Ileum (tissue), 1 donor: ENCODE results near the gene MCM5.

DNA sequence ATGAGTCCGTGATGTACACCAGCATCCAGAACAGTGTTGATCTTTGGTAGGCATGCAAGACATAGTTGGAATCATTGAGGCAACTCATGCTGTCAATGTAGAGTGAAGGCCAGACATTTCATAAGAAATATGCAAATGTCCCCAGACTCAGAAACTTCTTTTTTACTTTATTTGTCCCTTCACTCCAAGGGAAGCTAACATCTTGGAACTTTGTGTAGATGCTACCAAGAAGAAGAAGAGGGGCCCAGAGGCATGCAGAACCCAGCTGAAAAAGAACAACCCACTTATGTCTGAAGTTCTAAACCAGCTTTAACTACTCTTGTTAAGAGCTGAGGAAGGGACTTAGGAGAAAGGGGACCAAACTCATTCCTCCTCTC, 51.8 kb downstream of the TIMP3 start:
- PRO-cap: no peak

GRCh38 chr22:32854096-32855047, 52.9 kb downstream of the TIMP3 start:
- PRO-cap: no peak

DNA sequence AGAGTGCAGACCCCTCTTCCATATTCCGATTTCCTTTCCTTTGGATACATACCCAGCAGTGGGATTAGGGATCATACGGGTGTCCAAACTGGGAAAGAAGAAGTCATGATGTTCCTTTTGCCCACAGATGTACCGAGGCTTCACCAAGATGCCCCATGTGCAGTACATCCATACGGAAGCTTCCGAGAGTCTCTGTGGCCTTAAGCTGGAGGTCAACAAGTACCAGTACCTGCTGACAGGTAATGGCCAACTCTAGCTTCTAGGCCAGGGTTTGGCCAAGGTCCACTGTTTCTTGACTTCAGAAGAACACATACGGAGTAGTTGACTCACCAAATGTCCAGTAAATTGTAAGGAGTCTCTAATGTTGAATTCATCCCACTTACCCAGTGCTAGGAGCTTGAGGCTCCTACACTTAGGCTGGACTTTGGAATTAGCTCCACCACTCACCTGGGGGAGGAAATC, 55.6 kb downstream of the TIMP3 start:
- PRO-cap: no peak

DNA sequence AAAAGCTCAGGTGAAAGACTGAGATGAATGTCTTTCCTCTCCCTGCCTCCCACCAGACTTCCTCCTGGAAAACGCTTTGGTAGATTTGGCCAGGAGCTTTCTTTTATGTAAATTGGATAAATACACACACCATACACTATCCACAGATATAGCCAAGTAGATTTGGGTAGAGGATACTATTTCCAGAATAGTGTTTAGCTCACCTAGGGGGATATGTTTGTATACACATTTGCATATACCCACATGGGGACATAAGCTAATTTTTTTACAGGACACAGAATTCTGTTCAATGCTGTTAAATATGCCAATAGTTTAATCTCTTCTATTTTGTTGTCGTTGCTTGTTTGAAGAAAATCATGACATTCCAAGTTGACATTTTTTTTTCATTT, 58.6 kb downstream of the TIMP3 start:
- PRO-cap: no peak

- PRO-cap: no peak
Observed at GRCh38 chr22:32880919-32881730, 79.6 kb downstream of the TIMP3 start.

- PRO-cap: no peak
Observed at GRCh38 chr22:33109554-33109847, 51.3 kb upstream of the SYN3 start.

GRCh38 chr22:33271394-33271911, 213.3 kb upstream of the SYN3 start:
- PRO-cap: no peak

GRCh38 chr22:33393429-33393833, 335.2 kb upstream of the SYN3 start:
- PRO-cap: no peak

GRCh38 chr22:33492097-33492817, 428.0 kb downstream of the LARGE1 start:
- PRO-cap: no peak

- PRO-cap: no peak
Observed at GRCh38 chr22:33908802-33908973, 11.6 kb downstream of the LARGE1 start.

- PRO-cap: no peak
Observed at GRCh38 chr22:33914065-33914741, 6.1 kb downstream of the LARGE1 start.

DNA sequence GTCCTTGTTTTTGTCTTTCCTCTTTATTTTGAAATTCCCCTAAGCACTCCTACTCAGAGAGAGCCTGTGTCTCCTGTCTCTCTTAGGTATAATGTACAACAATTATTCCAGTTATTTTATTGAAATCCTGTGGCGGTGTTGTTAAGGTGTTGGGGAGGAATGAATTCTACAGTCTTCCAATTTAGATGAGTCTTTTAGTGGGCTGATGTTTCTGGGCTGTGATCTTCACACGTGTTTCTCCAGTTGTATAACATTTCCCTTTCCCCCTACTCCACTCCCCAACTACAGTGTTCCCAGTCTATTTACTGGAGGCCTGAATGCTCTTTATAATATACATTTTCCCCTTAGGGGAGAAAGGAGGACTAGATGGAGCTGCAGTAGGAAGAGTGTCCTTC, 485.5 kb upstream of the ISX start:
- PRO-cap: no peak

DNA sequence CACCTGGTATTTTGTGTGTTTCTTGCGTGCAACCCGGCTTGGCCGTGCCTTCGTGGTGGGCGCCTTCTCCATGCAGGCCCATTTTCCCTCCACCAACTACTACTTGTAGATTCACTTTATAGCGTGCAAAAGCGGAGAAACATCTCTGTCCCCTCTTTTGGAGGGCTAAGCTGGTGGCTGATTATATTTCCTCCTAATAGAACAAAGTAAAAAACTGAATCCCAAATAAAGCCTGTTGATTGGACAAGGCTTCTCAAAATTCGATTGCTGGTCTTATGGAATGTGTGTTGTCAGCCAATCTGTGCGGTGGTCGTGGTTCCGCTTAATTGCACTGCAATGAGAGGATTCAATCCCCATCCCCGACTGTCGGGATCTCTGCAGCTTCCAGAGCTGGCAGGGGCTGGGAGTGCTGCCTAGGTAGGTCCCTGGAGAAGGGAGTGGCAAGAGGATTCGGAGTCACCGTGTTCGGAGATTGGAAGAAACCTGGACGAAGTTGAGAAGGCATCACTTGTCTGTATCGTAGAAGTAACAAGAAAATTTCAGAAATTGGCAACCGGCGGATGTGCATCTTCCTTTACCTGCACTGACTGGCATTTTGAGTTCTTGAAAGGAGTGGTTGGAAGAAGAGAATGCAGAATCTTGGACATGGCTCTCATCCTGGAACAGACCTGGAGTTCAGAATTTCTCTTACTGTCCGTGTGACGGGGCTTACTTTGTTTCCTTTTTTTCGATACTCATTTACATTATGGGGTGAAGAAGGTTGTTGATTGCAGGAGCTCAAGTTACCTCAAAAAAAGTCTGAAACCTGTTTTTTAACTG, 1.1 kb downstream of the HMGXB4 start:
- PRO-cap: no peak

GRCh38 chr22:35303051-35303633, 3.4 kb downstream of the TOM1 start:
- PRO-cap: no peak

- PRO-cap: no peak
Observed at GRCh38 chr22:35314583-35315459, 15.1 kb downstream of the TOM1 start.

GRCh38 chr22:35317779-35318268, 18.1 kb downstream of the TOM1 start:
- PRO-cap: no peak

DNA sequence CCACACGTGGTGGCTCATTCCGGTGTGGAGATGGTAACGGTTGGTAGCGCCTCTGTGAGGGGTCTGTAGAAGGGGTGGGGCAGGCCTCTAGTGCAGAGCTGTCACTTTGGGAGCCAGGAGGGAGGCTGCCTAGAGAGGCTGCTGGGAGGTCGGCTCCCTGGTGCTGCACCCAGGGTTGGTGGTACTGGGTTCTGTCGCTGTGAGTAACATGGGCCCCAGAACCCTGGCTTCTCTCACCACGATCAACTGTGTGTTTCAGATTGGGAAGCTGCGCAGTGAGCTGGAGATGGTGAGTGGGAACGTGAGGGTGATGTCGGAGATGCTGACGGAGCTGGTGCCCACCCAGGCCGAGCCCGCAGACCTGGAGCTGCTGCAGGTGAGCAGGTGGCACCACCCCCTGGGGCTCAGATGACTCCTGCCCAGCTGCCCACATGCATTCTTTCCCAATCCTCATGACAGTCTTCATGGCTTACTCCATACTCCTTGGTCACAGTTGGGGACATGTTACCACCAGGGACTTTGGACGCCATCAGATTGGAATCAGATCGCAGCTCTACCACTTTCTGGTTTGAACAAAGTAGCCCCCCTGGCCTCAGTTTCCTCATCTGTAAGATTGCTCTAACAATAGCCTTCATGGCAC, 27.4 kb downstream of the TOM1 start:
- PRO-cap: no peak

GRCh38 chr22:35399101-35399758, 710 bp upstream of the MCM5 start:
- PRO-cap: no peak

DNA sequence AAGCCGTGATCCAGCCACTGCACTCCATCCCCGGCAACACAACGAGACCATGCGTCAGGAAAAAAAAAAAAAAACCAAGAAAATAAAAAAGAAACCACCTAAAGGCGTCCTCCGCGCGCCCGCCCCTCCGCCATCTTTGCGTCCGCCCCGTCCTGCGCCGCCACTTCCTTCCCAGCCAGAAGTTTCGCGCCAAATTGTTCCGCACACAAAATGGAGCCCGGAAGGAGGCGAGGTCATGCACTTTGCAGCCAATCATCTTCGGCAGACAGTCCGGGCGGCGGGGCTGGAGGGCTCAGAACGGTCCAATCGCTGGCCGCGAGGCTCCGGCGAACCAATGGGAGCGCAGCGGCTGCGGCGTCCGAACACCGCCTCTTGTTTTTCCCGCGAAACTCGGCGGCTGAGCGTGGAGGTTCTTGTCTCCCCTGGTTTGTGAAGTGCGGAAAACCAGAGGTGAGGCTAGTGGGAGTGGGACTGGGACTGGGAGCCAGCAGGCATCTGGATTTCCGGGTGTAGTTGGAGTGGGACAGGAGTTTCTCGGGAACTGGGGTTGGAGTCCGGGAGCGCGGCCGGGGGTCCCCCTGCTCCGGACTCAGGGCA, at the start of gene MCM5:
Gene MCM5, plus strand, starts transcription at position 382 of the 597 bp plus-strand sequence.
- PRO-cap: bidirectional peak, plus-strand start at position 395 of the sequence, minus-strand start at position 138 of the sequence

- PRO-cap: no peak
Observed at GRCh38 chr22:35409841-35410921, 10.2 kb downstream of the MCM5 start.